Zone of skin (tissue), 1 donor: ENCODE data around the gene WDR44.

- RRBS, result no CpG with 5 or more reads among the region's 2 CpGs
These were observed 100.4 kb upstream of the PLS3 start for GRCh38 chrX:115460507-115460944.

DNA sequence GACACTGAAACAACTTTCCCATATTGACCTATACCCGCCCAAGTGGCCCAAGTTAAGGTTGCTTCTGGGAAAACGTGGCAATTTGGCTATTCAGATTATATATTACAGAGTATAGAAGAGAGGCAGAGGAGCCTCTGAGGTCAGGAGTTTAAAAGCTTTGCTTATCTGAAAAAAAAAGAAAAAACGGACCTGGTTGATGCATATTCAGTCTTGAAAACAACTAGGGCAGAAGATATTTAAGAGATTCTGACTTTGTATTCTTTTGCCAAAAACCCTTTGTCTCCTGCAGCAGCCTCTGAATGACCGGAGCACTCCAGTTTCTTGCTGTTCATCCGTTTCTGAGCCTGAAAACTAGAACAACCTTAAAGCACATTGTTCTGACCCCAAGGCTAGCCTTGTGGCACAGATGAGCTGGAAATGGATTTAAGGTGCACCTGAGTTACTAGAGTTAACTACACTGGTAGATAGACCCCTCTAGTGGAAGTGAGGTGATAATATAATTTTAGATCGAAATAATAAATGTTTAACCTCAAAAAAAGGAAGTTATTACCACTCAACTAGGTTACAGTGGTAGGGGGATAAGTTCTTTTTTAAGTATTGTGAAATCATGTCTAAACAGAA lies 2.5 kb downstream of the PLS3 start:
- RRBS, result no CpG with 5 or more reads among the region's 6 CpGs

- RRBS, result no CpG with 5 or more reads among the region's 2 CpGs
These were observed 20.5 kb downstream of the PLS3 start for GRCh38 chrX:115581433-115581830.

- RRBS, result no CpG with 5 or more reads among the region's 5 CpGs
These were observed 88.8 kb downstream of the PLS3 start for GRCh38 chrX:115649636-115650325.

DNA sequence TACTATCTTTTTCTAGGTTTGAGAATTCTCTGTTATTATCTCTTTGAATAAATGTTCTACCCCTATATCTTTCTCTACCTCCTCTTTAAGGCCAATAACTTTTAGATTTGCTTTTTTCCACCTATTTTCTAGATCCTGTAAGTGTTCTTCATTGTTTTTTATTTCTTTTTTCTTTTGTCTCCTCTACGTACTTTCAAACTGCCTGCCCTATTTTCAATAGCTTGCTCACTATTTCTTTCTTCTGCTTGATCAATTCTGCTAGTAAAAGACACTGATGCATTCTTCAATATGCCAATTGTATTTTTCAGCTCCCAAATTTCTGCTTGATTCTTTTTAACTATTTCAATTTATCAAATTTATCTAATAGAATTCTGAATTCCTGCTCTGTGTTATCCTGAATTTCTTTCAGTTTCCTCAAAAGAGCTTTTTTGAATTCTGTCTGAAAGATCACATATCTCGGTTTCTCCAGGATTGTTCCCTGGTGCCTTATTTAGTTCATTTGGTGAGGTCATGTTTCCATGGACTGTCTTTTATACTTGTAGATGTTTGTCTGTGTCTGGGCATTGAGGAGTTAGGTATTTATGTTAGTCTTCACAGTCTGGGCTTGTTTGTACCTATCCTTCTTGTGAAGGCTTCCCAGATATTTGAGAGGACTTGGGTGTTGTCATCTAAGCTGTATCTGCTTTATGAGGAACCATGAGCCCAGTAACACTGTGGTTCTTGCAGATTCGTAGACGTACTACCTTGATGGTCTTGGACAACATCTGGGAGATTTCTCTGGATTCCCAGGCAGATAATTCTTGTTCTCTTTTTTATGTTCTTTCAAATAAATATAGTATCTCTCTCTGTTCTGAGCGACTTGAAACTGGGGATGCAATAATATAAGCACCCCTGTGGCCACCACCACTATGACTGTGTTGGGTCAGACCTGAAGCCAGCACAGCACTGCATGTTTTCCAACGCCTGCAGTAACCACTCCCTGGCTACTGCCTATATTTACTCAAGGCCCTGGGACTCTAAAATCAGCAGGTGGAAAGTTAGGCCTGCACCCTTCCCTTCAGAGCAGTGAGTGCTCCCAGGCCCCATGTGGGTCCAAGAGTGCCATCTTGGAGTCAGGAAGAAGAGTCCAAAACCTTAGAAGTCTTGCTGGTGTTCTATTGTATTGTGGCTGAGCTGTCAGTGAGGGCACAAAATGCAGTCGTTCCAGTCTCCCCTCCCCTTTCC lies 236.2 kb upstream of the AGTR2 start:
- RRBS, result no CpG with 5 or more reads among the region's 7 CpGs

- RRBS, result no CpG with 5 or more reads among the region's 2 CpGs
These were observed 234.0 kb upstream of the AGTR2 start for GRCh38 chrX:115936521-115936944.

DNA sequence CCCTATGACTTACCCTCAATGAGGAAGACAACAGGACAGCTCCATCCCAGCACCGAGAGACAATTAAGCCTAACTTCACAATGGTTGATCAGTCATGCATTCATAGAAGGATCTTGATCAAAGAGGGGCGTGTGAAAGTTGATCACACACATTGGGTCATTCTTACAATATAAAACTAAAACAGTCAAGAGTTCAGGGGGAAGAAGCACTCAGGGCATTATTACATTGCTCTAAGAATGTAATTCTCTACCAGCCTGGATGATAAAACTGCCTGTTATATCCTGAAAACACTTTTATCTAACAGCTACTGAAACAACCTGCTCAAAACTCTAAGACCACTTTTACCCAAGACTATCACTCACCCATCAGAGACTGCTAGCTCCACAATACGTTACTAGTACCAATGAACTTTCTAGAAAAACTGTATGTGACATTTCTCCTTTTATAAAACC lies 230.7 kb upstream of the AGTR2 start:
- RRBS, result no CpG with 5 or more reads among the region's 3 CpGs

GRCh38 chrX:115948309-115948891 lies 222.1 kb upstream of the AGTR2 start:
- RRBS, result no CpG with 5 or more reads among the region's 3 CpGs

DNA sequence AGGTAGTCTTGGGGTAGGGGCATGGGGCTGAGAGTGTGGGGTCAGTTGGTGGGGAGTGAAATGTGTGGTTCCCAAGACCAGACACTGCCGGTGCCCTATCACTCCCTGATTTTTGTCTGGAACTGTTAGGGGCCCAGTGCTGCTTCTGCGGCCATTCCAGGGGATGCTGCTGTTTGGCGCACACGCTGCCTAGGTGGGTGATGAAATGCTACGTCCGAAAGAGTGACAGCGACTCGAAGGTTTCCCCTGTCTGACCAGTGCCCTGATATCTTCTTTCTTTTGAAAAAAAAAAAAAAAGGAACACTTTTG lies 201.0 kb upstream of the AGTR2 start:
- RRBS, result no CpG with 5 or more reads among the region's 8 CpGs

- RRBS, result no CpG with 5 or more reads among the region's 8 CpGs
These were observed 160.8 kb upstream of the AGTR2 start for GRCh38 chrX:116009783-116010155.

- RRBS, result no CpG with 5 or more reads among the region's 1 CpG
These were observed 68.0 kb downstream of the AGTR2 start for GRCh38 chrX:116238557-116238855.

DNA sequence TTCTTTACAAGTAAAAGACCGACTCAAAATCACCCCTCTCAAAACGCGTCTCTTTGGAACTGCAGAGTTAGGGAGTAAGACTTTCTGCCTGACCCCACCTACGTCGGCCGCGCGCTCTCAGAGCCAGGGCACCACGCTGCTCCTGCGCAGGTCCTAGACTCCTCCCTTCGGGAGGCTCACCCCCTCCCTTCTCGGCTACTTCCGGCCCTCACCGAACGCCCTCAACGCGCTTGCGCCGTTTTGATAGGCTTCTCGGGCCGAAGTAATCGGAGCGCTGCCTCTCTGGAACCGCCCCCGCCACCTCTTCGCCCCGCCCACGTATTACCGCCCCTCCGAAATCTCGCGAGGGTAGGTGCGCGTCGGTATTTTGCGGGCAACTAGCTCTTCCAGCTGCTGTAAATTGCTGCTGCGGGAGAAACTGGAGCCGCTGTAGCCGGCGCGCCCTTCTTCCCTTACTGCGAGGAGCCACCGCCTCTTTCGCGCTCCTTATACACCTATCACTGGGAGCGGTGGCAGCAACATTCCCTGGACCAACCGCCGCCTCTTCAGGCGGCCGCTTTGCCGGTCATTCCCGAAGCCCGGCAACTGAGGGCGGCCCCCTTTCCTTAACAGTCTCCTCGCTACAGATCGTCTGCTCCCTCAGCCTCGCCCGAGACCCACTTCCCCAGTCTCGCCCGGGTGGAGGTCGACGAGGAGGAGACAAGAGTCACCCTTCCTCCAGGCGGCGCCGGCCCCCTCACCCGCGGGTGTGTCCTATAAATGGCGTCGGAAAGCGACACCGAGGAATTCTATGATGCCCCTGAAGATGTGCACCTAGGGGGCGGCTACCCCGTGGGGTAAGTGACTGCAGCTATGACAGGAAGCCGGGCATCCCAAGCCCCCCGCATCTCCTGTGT lies at the start of gene WDR44:
WDR44 (plus strand) TSS at position 362 of the 896 bp plus-strand sequence.
- RRBS, result 14% methylated on average over 16 of the region's 75 CpGs

DNA sequence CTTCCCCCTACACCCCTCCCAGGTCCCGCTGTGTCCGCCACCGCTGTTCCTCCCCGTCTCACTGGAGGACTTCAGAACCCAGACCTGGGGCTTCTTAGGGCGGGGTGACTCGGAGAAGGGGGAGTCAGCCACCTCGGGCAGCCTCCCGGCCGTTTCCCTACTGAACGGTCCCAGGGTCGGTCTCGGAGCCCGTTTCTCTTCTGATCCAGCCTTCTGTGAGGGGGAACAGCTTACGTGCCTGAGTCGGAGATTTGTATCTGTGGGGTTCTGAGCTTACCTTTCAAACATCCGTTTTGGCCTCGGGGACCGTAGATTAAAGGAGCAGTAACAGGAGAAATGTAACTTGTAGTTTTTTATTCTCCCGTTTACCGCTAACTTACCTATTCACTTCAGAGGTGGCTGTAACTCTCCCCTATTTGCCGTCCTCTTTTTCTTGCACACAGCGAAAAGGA lies 761 bp downstream of the WDR44 start:
- RRBS, result no CpG with 5 or more reads among the region's 22 CpGs

GRCh38 chrX:118698574-118699305 lies 28.7 kb upstream of the IL13RA1 start:
- RRBS, result no CpG with 5 or more reads among the region's 5 CpGs

DNA sequence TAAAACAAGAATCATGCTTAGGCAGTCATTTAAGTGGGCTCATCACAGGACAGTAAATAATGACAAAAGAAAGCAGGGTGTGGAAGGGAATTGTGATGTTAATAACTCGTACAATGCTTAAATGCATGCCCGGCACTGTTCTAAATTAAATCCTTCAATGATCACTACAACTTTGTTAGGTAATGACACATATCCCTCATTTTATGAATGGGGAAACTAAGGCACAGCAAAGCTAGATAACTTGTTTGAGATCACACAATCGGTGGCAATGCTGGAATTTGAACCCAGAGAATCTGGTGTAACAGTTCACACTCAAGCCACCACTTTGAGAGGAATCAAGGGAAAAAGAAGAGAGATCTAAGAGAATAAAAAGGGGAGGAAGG lies 24.5 kb upstream of the IL13RA1 start:
- RRBS, result no CpG with 5 or more reads among the region's 3 CpGs

GRCh38 chrX:119019160-119019720 lies 44.8 kb downstream of the LONRF3 start:
- RRBS, result no CpG with 5 or more reads among the region's 2 CpGs

GRCh38 chrX:119190045-119190442 lies 46.0 kb upstream of the PGRMC1 start:
- RRBS, result no CpG with 5 or more reads among the region's 4 CpGs

DNA sequence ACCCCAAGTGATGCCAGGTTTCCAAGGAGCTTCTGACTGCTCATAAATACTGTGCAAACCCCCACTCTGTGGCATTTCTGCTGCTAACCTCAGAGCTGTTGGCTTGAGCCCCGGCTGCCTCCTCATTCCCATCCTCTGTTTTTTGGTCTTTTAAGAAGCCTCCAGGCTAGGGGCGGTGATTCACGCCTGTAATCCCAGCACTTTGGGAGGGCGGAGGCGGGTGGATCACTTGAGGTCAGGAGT lies 11.2 kb downstream of the SLC25A43 start:
- RRBS, result no CpG with 5 or more reads among the region's 5 CpGs

DNA sequence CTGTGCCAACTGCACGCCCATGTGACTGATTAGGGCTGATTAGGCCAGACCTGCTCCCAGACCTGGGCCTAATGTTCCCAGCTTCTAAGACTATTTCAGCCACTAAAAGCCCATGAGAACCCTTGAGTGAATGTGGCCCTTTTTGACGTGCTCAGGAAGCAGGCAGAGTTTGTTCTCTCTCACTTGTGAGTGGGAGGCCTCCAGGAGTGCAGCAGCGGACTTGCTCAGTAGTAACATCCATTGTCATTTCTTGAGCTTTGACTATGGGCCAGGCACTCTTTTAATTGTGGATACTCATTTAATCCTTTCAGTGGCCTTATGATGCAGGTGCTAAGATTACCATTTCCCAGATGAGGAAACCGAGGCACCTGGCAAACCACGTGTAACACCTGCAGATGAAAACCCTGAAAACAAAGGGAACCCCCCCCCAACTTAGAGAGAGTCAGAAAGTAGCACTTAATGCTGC lies 13.5 kb downstream of the SLC25A5 start:
- RRBS, result no CpG with 5 or more reads among the region's 5 CpGs

GRCh38 chrX:119511954-119512976 lies 44.0 kb downstream of the SLC25A5 start:
- RRBS, result no CpG with 5 or more reads among the region's 22 CpGs